SK-N-DZ (cell line): ENCODE data around the genes FBXO38, HTR4 and ABLIM3.

GRCh38 chr5:146487276-146487869, 28.6 kb downstream of the GPR151 start:
RAMPAGE:
- cytosol, long total RNA = no peak
- nucleus, long total RNA = no peak

GRCh38 chr5:146751640-146752307, 126.8 kb downstream of the PPP2R2B start:
RAMPAGE:
- cytosol, long total RNA = no peak
- nucleus, long total RNA = no peak

RAMPAGE:
- cytosol, long total RNA = no peak
- nucleus, long total RNA = no peak
Measured at GRCh38 chr5:147081253-147081748, 153.5 kb upstream of the STK32A start.

DNA sequence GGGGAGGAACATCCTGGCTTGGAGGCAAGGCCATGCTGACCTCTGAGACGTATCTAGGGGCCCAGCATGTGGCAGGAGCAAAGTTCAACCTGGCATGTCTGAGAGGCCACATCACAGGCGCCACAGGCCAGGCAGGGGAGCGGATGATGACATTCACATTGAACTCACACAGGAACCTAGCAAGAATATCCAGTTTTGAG, 64.3 kb upstream of the STK32A start:
RAMPAGE:
- cytosol, long total RNA = no peak
- nucleus, long total RNA = no peak

DNA sequence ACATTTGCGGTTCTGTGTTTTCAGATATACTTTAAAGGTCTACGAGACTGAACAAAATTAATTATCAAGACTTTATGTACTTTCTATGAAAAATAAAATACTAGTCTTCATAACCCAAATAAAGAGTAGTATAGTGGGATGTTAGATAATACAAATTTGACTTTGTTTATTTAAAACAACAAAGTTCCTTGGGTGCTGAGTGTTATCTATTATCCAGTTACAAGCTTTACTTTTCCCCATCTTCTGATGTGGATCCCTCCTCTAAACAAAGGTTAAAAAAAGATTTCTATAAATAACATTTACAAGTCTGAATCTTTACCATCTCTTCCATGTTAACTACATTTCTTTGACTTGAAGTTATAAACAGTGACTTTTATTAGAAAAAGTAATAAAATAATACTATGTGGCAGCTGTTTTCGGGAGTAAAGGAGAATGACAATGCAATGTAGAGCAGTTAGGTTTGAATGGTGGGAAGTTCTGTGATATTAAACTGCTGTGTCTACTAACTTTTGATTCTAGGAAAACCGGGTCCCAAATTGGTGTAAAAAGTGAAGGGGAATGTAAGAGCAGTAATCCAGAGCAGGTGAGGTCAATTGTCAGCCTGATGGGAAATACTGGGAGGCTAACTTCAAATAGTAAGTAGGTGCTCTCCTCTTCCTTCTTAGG, 24.4 kb downstream of the SPINK5 start:
RAMPAGE:
- cytosol, long total RNA = no peak
- nucleus, long total RNA = no peak

GRCh38 chr5:148230517-148230826, 7.9 kb upstream of the MARCOL start:
RAMPAGE:
- cytosol, long total RNA = no peak
- nucleus, long total RNA = no peak

RAMPAGE:
- cytosol, long total RNA = start-site peak on the minus strand at chr5:148383699-148383789, 14 and 21 reads in 2 replicates; start-site peak on the minus strand at chr5:148383856-148383907, 18 and 29 reads in 2 replicates; start-site peak on the plus strand at chr5:148383991-148384015, 91 and 41 reads in 2 replicates
- nucleus, long total RNA = start-site peak on the plus strand at chr5:148383987-148384022, 125 and 59 reads in 2 replicates
Measured at GRCh38 chr5:148383523-148384102, at the start of gene FBXO38. FBXO38 (plus strand) TSS chr5:148383958.

RAMPAGE:
- cytosol, long total RNA = no peak
- nucleus, long total RNA = no peak
Measured at GRCh38 chr5:148654448-148654976, at the start of gene HTR4. HTR4 (minus strand) TSS chr5:148654527.

DNA sequence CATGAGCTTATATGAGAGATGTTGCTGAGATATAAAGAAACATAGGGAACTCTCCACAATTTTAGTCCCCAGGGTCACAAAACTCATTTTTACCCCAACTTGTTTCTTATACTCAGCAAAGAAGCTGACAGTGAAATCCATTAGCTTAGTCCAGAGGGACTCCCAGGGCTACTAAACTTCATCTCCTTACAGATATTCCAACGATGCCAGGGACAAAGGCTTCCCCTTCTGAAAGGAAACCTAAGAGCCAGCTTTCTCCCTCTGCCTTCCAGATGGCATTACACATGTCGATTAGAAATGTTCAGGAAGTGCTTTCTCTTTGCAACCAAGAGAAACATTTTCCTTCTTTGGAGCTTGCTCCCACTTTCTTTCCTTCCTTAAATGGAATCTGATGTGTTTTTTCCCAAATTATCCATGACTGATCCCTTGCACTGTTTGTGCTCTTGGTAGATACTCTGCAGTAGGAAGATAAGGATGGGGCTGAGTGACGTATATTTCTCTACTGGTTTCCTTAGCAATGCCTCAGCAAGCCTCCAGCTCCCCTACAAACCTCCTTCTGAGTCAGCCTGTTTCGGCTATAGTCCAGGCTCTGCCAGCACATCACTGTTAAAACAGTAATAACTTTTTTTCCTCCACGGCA, 42.9 kb upstream of the HTR4 start:
RAMPAGE:
- cytosol, long total RNA = no peak
- nucleus, long total RNA = no peak

RAMPAGE:
- cytosol, long total RNA = no peak
- nucleus, long total RNA = no peak
Measured at GRCh38 chr5:148805268-148805774, 21.1 kb upstream of the ADRB2 start.

DNA sequence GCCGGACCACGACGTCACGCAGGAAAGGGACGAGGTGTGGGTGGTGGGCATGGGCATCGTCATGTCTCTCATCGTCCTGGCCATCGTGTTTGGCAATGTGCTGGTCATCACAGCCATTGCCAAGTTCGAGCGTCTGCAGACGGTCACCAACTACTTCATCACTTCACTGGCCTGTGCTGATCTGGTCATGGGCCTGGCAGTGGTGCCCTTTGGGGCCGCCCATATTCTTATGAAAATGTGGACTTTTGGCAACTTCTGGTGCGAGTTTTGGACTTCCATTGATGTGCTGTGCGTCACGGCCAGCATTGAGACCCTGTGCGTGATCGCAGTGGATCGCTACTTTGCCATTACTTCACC, 455 bp downstream of the ADRB2 start:
RAMPAGE:
- cytosol, long total RNA = no peak
- nucleus, long total RNA = no peak

DNA sequence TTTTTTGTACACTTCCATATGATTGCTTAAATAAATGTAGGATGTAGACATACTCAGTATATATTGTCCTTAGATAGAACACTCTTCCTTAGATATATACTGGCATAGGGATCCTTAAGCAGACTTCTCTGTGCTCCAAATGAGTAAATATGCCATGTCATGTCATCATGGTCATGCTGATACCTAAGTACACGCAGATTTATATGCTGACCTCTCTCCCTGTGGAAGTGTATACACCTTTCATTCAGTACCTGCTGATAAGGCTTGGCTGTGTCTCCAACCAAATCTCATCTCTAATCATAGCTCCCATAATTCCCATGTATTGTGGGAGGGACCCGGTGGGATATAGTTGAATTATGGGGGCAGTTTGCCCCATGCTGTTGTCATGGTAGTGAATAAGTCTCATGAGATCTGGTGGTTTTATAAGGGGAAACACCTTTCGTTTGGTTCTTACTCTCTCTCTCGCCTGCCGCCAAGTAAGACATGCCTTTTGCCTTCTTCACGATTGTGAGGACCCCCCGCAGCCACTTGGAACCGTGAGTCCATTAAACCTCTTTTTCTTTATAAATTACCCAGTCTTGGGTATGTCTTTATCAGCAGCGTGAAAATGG, 10.3 kb downstream of the ADRB2 start:
RAMPAGE:
- cytosol, long total RNA = no peak
- nucleus, long total RNA = no peak

DNA sequence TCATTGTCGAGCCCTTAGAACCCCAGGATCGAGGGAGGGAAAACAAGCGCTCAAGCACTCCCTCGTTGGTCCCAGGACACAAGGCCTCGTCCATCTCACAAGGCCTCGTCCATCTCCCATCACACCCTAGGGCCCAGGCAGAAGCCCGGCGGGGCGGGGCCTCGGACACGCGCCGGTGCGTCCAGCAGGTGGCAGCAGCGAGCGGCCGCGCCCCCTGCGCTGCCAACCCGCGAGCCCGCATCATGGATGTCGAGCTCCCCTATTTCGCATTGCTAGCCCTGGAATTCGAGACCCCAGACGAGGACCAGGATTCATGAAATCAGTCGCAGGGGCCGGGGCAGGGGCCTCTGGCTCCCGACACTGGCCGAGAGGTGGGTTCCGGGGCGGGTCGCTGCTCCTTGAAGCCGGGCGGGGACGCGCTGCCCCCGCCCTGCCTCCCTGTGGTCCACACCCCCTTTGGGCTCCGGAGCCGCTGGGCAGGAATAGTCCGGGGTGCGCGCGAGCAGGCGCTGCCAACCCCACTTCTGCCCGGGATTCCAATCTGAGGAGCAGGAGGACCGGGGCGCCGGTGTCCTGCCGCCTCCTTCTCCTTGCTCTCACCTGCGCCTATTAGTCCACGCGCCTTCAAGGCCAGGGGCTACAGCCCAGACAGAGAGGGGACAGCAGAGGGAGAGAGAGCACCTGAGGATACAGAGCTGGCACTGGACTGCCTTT, at the start of gene ABLIM3:
Gene ABLIM3 (plus strand): TSS at position 210 of the 714 bp plus-strand sequence.
RAMPAGE:
- cytosol, long total RNA = no peak
- nucleus, long total RNA = no peak

RAMPAGE:
- cytosol, long total RNA = no peak
- nucleus, long total RNA = no peak
Measured at GRCh38 chr5:149161003-149161770, 19.9 kb downstream of the ABLIM3 start.

GRCh38 chr5:149177804-149178479, 36.6 kb downstream of the ABLIM3 start:
RAMPAGE:
- cytosol, long total RNA = no peak
- nucleus, long total RNA = no peak

DNA sequence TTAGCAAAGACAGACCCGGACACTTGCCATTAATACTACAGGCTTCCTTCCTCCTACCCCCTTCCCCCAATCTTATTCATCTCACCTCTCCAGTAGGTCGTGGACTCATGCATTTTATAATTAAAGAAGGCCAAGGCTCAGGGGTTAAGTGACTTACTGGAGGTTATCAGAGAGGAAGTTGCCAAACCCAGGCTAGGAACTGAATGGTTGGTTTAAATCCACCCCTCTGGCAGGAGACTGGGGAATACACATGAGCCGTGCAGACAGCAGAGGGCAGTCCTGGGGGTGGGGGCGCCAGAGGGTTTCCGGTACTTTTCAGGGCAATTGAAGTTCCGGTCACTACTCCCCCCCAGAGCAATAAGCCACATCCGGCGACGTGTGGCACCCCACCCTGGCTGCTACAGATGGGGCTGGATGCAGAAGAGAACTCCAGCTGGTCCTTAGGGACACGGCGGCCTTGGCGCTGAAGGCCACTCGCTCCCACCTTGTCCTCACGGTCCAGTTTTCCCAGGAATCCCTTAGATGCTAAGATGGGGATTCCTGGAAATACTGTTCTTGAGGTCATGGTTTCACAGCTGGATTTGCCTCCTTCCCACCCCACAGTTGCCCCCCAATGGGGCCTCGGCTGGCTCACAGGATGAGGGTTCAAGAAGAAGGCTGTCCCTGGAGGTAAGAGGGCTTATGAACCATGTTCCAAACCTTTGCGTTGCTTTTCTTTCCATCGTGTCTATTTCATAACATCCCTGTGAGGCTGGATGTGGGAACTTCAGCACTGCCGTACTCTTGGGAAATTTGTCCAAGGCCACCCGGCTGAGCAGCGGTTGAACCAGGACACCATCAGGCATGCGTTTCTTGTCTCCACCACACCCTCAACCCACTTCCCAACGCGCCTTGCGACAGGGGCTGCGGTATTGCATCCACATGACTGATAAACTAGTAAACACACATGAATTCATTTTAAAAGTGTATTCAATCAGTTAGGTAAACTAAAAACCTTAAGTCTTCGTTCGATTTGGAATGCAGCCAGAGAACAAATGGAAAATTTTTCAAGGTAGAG, 51.4 kb upstream of the IL17B start:
RAMPAGE:
- cytosol, long total RNA = no peak
- nucleus, long total RNA = no peak

GRCh38 chr5:149486766-149487898, 64.1 kb downstream of the CSNK1A1 start:
RAMPAGE:
- cytosol, long total RNA = no peak
- nucleus, long total RNA = no peak

GRCh38 chr5:149501082-149502031, 49.9 kb downstream of the CSNK1A1 start:
RAMPAGE:
- cytosol, long total RNA = no peak
- nucleus, long total RNA = no peak

GRCh38 chr5:149543914-149544654, 7.2 kb downstream of the CSNK1A1 start:
RAMPAGE:
- cytosol, long total RNA = no peak
- nucleus, long total RNA = no peak

GRCh38 chr5:149564540-149565294, 13.5 kb upstream of the CSNK1A1 start:
RAMPAGE:
- cytosol, long total RNA = no peak
- nucleus, long total RNA = no peak